Diencephalon (tissue), 2 donors: ENCODE measurements around the gene PRSS41.

DNA sequence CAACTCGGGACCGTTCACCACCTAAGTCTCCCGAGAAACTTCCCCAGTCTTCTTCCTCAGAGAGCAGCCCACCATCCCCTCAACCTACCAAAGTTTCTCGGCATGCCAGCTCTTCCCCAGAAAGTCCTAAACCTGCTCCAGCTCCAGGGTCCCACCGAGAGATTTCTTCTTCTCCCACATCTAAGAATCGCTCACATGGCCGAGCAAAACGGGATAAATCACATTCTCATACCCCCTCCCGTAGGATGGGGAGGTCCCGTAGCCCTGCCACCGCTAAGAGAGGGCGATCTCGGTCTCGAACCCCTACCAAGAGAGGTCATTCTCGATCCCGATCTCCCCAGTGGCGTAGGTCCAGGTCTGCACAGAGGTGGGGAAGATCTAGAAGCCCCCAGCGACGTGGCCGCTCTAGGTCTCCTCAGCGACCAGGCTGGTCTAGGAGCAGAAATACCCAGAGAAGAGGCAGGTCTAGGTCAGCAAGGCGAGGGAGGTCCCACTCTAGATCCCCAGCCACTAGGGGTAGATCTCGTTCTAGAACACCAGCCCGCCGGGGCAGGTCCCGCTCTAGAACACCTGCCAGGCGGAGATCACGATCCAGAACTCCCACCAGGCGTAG lies 9.4 kb downstream of the SRRM2 start:
- RAMPAGE, long total RNA: no peak

GRCh38 chr16:2764183-2764303 lies 11.6 kb downstream of the SRRM2 start:
- RAMPAGE, long total RNA: no peak

- RAMPAGE, long total RNA: no peak
Measured at GRCh38 chr16:2766025-2766344, 11.1 kb downstream of the ELOB start.

- RAMPAGE, long total RNA: no peak
Measured at GRCh38 chr16:2766345-2766723, 10.7 kb downstream of the ELOB start.

DNA sequence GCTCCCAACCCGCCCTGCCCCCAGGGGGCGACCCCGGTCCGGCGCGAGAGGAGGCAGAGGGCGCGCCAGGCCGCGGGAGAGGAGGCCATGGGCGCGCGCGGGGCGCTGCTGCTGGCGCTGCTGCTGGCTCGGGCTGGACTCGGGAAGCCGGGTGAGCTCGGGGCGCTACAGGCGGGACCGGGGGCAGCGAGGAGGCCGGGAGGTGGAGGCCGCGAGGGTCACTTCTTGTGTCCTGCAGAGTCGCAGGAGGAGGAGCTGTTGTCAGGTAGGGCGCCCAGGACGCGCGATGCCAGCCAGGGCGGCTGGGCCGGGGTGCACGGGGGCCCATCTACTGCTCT lies at the start of gene PRSS41:
Gene PRSS41 (plus strand): TSS at position 73 of the 338 bp plus-strand sequence.
- RAMPAGE, long total RNA: no peak

GRCh38 chr16:2981912-2982476 lies 1.7 kb upstream of the PKMYT1 start:
- RAMPAGE, long total RNA: no peak

- RAMPAGE, long total RNA: no peak
Measured at GRCh38 chr16:3038838-3039218, 2.1 kb upstream of the BICDL2 start.

DNA sequence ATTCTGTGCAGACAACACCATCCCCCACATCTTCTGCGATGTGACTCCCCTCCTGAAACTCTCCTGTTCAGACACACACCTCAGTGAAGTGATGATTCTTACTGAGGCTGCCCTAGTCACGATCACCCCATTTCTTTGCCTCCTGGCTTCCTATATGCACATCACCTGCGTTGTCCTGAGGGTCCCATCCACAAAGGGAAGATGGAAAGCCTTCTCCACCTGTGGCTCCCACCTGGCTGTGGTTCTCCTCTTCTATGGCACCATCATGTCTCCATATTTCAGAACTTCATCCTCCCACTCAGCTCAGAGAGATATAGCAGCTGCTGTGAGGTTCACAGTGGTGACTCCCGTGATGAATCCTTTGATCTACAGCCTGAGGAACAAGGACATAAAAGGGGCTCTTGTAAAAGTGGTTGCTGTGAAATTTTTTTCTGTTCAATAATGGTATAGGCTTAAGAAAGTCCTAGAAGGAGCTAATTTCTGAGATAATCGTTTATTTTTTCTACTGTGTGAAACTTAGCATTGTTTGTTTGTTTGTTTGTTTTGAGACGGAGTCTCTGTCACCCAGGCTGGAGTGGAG lies 18.8 kb downstream of the ZNF200 start:
- RAMPAGE, long total RNA: no peak

- RAMPAGE, long total RNA: no peak
Measured at GRCh38 chr16:3264376-3264827, 8.0 kb upstream of the MEFV start.

DNA sequence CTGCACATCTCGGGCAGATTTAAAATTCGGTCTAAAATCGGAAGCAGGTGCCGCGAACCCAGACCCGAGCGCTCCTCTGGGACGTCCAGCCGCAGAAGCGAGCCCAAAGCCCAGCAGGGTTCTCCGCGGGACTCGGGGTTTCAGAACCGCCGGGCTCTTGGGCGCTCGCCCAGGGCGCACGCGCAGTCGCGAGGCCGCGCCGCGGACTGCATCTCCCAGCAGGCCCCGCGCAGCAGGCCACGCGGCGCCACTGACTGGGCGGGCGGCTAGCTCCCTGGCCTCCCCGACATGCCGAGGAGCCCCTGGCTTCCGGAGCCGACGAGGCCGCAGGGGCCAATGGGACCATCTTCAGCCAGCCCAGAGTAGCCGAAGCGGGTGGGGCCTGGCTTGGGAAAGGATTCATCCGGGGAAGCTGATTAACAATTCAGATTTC lies 578 bp upstream of the ZNF263 start:
- RAMPAGE, long total RNA: no peak

DNA sequence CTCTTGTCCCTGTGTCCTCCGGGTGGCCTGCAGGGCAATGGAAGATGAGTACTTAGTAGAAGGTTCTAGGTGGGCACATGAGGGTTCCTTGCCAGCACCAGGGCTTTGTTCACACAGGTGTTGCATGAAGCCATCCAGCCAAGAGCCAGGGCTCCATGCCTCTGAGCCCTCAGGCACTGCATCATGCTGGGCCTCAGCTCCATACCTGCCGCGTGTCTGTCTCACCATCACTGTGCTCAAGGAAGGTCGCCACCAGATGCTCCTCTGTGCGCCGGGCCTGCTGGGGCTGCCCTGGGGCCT lies 25.6 kb downstream of the C16orf90 start:
- RAMPAGE, long total RNA: no peak

DNA sequence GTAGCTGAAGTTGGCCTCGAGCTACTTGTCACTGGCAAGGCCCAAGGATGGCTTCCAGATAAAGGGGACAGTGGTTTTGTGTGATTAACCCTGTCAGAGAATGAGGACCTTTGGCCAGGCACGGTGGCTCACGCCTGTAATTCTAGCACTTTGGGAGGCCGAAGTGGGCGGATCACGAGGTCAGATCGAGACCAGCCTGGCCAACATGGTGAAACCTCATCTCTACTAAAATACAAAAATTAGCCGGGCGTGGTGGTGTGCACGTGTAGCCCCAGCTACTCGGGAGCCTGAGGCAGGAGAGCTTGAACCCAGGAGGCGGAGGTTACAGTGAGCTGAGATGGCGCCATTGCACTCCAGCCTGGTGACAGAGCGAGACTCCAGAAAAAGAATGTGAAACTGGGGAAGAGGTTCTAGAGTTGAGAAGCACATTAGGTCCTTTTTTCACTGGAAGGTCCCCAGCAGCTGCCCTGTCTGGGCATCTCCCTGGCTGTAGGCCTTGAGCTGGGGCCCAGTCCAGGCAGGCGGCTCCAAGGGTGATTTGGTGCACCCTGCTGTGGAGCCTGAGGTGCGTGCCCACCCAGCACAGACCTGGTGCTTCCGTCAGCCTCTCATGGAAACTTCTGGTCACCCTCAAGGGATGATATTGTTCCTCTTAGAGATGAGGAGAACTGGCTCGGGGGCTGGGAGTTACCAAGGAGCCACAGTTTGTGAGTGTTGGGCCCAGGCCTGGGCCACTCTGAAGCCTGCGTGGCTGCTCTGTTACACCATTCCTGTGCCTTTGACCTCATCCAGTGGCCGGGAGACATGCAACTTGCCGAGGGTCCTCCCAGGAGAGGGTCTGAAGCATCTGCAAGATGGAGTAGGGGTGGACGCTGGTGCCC lies 8.0 kb downstream of the C16orf90 start:
- RAMPAGE, long total RNA: no peak

- RAMPAGE, long total RNA: no peak
Measured at GRCh38 chr16:3581679-3582475, 4.7 kb upstream of the NLRC3 start.

DNA sequence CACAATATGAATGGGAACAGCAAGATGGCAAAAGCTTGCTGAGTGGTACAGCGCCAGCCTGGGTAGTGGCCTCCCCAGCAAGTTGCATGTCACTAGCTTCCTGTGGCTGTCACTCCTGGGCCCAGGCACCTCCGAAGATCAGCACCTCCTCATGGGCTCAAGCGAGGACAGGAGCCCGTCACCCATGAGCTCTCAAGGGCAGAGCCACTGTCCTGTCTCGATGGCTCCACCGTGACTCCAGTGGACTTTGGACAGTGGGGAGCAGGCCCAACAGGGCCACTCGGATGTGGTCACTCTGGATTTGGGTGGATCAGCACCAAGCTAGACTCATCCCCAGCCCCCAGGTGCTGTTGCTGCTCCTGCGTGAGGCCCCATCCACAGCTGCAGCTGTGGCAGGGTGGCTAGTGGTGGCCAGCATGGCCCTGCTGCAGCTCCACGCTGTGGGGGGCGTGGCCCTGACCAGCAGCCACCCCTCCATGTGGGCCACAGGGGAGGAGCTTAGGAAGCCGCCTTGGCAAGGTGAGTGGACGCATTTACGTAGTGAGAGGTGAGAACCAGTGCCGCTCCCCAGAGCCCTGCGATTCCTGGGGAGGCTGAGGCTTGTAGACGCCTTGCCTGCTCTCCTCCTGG lies 13.7 kb upstream of the DNASE1 start:
- RAMPAGE, long total RNA: no peak

DNA sequence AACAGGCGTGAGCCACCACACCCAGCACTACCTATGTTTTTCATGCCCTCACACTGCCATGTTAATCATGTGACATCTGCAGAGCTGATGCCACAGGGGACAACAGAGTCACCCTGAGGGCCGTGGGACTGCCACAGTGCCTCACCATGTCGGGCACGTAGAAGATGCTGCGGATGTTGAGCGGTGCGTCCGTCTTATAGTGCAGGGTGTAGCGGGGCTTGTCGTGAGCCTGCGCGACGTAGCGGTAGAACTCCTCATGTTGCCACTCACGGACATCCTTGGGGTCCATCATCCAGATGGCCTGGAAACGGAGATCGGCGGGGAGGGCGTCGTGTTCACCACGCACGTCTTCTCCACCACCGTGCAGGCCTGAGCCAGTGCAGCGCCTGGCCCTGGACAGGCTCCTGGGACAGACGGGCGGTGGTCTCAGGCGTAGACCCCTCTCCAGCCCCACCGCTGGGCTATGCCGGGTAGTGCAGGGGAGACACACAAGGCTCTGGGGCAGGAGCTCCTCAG lies 19.8 kb downstream of the DNASE1 start:
- RAMPAGE, long total RNA: no peak

- RAMPAGE, long total RNA: no peak
Measured at GRCh38 chr16:3695524-3696709, 21.4 kb downstream of the TRAP1 start.

DNA sequence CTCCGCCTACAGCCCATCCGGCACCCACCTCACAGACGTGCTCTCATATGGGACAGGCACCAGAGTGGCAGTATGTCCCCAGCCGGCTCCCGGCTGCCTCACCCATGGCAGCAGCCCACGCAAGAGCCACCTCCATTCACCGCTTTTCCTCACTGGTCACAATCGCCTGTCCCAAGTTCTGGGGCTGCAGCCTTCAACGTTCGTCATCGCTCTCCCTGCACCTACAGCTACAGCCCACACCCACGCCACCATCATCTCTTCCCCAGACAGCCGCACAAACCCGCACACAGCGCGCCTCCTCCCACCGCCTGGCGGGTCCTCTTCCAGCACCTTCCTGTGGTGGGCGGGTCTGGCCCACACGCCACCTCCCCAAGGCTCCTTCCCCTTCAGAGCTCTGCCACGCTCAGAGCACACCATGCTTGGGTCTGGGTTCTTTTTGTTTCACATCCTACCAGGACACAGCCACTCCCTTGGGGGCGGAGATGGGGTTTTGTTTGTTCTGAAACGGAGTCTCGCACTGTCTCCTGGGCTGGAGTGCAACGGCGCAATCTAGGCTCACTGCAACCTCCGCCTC lies 17.6 kb upstream of the TRAP1 start:
- RAMPAGE, long total RNA: no peak

DNA sequence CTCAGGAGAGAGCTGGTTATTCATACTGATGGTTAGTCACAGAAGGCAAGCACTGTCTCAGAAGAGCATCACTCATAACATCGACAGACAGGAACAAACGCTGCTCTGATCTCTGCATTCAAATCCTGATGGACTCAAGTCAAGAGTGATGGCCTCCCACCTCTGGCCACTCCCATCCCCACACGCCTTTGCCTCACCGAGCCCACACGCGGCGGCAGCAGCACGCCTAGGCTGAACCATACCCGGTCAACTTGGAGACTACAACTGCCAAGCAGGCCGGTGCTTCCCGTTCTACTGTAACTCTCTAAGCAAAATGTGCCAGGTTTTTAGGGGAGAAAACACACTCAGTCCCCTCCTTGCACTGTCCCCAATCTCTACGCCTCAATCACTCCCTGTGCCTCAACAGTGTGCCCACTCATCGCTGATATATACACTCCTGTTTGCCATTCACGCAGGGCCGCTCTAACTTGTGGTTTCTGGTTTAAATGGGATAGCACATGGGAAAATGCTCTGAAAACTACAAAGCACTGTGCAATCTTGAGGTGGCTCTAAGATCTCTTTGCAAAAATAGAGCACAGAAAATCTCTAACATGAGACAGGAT lies 55.9 kb downstream of the CREBBP start:
- RAMPAGE, long total RNA: no peak

- RAMPAGE, long total RNA: no peak
Measured at GRCh38 chr16:4032641-4033370, 83.4 kb downstream of the ADCY9 start.

GRCh38 chr16:4183269-4184403 lies 58.2 kb downstream of the SRL start:
- RAMPAGE, long total RNA: no peak